Breast (tissue), 4 donors: Measurements from ENCODE around the gene PDX1.

DNA sequence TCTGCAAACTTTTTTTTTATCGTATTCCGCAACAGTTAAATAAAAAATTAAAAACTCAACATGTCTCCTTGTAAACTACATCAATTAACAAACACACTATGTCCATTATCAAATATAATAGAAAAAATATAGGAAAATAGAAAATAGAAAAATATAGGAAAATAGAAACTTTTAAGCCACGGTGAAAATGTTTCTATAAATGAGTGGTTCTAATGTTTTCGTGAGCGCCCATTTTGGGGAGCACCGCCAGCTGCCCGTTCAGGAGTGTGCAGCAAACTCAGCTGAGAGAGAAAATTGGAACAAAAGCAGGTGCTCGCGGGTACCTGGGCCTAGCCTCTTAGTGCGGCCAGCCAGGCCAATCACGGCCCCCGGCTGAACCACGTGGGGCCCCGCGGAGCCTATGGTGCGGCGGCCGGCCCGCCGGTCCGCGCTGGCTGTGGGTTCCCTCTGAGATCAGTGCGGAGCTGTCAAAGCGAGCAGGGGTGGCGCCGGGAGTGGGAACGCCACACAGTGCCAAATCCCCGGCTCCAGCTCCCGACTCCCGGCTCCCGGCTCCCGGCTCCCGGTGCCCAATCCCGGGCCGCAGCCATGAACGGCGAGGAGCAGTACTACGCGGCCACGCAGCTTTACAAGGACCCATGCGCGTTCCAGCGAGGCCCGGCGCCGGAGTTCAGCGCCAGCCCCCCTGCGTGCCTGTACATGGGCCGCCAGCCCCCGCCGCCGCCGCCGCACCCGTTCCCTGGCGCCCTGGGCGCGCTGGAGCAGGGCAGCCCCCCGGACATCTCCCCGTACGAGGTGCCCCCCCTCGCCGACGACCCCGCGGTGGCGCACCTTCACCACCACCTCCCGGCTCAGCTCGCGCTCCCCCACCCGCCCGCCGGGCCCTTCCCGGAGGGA lies at the start of gene PDX1:
PDX1 (plus strand) TSS at position 450 of the 897 bp plus-strand sequence.
- PRO-cap, 3 experiments, result no peak in any of the 3 experiments
- RRBS, result 3% methylated on average over 34 of the region's 74 CpGs

- PRO-cap, 3 experiments, result no peak in any of the 3 experiments
- RRBS, result 4% methylated on average over 24 of the region's 38 CpGs
Observed at GRCh38 chr13:27960164-27960719, 8.9 kb downstream of the CDX2 start.

DNA sequence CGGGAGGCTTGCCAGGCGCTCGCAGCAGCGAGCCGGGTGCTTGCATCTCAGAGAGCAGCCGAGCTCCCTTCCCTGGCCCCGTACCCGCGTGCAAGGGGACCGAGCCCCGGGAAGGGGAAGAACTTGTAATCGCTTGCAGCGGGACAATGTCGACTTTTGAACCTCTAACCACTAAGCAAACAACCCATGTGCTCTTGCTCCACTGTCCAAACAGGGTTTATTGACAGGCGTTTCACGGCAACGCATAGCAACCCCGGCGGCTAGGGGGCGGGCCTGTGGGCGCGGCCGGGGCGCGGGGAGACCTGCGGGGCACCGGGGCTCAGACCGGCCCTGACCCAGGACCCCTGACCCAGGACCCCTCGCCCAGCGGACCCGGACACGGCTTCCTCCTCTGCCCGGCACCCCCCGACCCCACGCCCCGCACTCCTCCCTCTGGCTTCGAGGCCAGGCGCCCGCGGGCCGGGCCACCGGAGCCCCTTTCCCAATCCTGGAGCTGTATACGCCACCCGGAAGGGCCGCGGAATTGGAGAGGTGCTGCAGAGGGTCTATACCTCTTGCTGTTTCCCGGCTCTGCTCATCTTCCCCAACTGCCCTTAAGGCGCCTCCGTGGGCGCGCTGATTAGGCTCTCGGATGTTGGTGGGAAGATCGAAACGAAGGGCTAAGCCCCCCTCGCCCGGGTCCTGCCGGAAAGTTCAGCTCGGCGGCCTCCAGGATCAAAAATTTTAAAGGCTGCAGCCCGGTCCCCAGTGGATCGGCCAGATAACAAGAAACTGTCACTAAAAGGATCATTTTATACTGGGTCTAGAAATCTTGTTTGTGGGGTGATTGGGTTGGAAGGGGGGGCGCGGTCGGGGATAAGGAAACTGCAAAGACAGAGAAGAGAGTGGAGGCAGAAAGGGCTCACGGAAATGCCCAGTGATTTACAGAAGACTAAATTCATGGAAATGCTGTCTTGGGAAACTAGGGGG lies 8.1 kb downstream of the CDX2 start:
- PRO-cap, 3 experiments, result no peak in any of the 3 experiments
- RRBS, result 4% methylated on average over 35 of the region's 65 CpGs

GRCh38 chr13:27968632-27969082 lies 458 bp downstream of the CDX2 start:
- PRO-cap, 3 experiments, result no peak in any of the 3 experiments
- RRBS, result 2% methylated on average over 31 of the region's 48 CpGs

DNA sequence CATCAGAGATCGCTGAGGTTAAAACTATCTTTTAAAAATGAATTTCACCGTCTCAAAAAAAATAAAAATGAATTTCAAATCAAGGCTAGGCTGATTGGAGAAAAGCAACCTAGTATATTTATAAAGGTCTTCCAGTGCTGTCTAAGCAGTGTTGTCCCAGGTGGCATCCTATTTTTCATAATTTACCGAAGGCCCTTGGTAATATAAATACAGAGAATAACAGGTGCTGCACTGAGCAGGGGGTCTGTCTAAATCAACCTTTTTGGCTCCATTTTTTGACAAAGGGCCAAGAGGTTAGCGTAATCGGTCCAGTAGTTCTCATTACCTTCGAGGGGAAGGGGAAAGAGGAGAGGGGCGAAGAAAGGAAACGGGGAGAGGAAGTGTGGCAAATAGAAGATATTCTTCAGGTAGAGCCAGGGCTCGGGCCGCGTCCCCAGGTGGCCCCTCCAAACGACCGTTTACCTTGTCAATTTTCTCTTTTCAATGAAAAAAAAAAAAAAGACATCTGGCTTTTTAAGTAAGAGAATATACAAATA lies 790 bp upstream of the PAN3 start:
- PRO-cap, 3 experiments, result no peak in any of the 3 experiments
- RRBS, result no CpG with 5 or more reads among the region's 13 CpGs

GRCh38 chr13:28160146-28160446 lies 21.8 kb downstream of the PAN3 start:
- PRO-cap, 3 experiments, result no peak in any of the 3 experiments
- RRBS, result no CpG with 5 or more reads among the region's 3 CpGs

GRCh38 chr13:28412838-28413706 lies 81.9 kb downstream of the FLT1 start:
- PRO-cap, 3 experiments, result no peak in any of the 3 experiments
- RRBS, result no CpG with 5 or more reads among the region's 14 CpGs

- PRO-cap, 3 experiments, result no peak in any of the 3 experiments
- RRBS, result no CpG with 5 or more reads among the region's 8 CpGs
Observed at GRCh38 chr13:28427001-28427379, 67.9 kb downstream of the FLT1 start.

GRCh38 chr13:28467991-28468332 lies 27.0 kb downstream of the FLT1 start:
- PRO-cap, 3 experiments, result no peak in any of the 3 experiments
- RRBS, result no CpG with 5 or more reads among the region's 5 CpGs

DNA sequence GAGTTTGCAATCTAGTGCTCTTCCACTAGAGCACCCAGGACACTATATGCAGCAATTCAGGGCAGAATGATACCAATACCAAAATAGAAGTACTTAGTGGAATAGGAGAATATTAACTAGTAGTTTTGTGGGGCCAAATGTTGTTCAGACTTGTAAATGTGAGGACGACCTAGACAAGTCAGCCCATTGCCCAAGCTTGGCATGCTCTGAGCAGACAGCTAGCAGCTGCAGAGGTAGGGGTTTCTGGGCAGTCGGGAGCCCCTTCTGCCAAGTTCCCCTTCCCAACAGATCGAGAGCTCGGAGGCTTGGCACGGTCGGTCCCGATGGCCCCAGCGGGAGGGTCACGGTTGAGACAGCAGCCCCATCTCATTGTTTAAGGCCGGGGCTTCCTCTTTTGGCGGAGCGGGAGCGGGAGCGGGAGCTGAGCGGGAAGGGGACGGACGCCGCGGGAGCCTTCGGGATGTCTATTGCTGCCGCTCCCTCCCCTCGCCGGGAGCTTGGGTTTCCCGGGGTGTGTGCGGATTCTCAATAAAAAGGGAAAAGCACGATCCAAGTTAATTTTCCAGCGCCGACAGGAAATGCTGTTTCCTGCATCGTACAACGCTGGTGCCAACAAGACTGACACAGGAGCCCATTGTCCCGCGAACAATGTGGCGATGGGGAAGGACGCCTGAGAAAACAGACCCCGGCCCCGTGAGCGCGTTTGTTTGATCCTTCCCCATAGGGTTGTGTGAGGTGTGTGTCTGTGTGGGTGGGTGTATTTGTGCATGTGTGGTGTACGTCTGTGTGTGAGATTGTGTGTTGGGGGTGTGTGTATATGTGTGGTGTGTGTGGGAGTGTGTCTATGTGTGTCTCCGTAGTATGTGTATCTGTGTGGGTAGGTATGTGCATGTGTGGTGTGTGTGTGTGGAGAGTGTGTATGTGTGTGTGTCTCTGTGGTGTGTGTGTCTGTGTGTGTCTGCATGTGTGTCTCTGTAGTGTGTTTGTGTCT lies 36.2 kb upstream of the FLT1 start:
- PRO-cap, 3 experiments, result no peak in any of the 3 experiments
- RRBS, result 1% methylated on average over 8 of the region's 40 CpGs

GRCh38 chr13:28545546-28546016 lies 50.7 kb upstream of the FLT1 start:
- PRO-cap, 3 experiments, result no peak in any of the 3 experiments
- RRBS, result no CpG with 5 or more reads among the region's 2 CpGs

DNA sequence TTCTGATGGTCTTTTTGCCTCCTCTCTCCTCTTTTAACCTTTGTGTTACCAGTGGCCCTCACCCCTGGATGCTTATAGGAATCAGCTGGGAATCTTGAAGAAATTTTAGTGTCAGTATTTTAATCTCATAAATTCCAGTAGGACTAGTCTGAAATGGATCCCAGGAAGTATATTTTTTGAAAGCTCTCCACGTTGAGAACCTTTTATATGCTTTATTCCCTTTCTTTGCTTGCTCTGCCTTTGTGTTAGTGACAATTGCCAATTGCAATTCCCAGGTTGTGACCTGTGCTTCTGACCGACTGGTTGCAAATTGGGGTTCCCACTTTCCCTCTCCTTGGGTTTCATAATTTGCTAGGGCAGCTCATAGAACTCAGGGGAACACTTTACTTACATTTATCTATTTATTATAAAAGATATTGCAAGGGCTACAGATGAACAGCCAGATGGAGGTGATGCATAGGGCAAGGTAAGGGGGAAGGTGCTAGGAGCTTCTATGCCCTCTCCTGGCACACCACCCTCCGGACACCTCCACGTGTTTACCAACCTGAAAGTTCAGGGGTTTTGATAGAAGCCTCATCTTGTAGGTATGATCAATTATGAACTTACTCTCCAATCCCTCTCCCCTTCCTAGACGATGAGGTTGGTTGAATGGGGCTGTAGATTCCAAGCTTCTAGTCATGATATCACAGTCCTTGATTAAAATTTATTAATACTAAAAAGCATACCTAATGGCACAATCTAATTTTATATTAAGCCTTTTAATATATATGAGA lies 21.1 kb downstream of the POMP start:
- PRO-cap, 3 experiments, result peak in 1 of 3 experiments; most common plus-strand start position 633 of the sequence (in 1)
- RRBS, result no CpG with 5 or more reads among the region's 5 CpGs

DNA sequence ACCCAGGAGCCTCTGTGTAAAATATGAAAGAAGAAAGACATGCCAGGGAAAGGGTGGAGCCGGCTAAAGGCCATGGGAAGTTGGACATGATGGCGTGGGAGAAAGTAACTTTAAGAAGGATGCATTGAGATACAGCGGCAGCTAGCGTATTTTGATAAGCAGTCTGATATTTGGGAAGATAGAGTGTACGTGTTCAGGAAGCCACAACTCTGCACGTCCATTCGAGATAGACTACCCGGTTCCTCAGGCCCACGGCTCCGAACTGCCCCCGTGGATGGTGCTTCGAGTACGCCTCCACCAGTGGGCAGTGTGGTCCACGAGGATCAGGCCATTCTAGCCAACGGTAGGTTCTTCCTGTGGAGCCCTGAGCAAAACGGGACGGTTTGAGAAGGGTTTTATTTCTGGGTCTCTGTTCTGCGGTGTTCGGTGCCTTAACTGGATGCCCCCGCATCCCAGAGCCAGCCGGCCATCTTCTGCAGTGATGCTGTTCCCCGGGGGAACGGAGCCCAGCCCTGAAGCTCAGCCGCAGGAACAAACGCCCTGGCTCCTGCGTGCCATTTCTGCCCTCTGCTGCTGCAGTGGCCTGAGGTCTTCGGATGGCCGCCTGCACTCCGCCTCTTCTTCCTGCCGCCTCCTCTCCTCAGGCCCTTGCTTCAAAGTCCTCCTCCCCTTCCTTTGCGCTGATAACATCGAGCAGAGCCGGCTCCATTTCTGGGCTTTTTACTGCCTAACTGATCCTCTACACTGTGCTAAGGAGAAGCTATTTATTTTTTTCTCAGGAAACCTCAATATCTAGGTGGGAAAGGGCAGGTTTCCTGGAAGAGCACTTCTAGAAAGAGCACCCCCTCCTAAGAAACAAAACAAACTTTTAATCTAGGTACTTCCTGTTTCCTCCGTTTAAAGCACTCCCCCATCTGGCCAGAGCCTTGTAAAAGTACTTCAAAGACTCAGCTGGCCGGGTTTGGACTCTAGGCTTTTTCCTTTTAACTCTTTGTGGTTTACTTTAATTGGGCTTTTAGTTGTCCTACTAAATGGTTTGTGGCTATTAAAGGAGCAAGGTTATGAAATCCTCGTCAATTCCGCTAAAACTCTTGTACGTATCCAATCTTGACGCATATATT lies 36.1 kb upstream of the SLC46A3 start:
- PRO-cap, 3 experiments, result no peak in any of the 3 experiments
- RRBS, result no CpG with 5 or more reads among the region's 39 CpGs

- PRO-cap, 3 experiments, result no peak in any of the 3 experiments
- RRBS, result no CpG with 5 or more reads among the region's 3 CpGs
Observed at GRCh38 chr13:28983521-28983987, 163.4 kb downstream of the MTUS2 start.

DNA sequence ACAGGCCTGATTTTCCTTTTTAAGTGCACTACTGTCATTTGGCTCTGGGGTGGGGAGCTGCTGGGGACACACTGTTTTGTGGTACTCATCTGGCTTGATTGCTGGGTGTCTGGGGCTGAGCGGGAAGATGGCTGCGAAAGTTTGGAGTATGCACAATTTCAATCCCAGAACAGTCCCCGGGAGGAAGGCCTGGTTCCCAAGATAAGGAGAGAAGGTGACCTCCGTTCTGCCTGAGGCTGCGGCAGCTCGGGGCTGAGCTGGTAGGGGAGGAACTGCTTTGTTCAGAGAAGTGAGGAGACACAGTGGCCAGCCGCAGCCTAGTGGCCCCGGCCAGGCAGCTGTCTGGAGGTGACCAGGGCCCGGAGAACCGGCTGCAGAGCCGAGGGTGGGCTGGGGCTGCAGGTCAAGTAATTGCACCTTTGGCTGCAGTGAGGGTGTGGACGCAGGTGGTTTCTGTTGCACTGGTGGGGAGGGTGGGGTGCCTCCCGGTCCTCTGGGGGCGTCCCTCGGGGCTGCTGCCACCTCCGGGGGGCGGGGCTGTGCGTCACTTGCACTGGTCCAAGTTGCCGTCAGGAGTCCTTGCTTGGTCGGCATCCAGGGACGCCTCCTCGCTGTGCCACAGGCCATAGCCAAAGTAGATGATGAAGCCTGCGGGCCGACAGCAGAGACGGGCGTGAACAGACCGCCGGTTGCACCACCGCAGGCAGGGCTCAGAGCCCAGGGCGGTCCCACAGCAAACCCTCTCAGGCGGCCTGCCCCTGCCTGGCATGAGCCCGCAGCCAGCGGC lies 81.4 kb downstream of the SLC7A1 start:
- PRO-cap, 3 experiments, result no peak in any of the 3 experiments
- RRBS, result 84% methylated on average over 4 of the region's 33 CpGs

- PRO-cap, 3 experiments, result no peak in any of the 3 experiments
- RRBS, result no CpG with 5 or more reads among the region's 11 CpGs
Observed at GRCh38 chr13:29548436-29549151, 46.9 kb downstream of the SLC7A1 start.

- PRO-cap, 3 experiments, result no peak in any of the 3 experiments
- RRBS, result no CpG with 5 or more reads among the region's 8 CpGs
Observed at GRCh38 chr13:29587516-29588176, 7.8 kb downstream of the SLC7A1 start.

GRCh38 chr13:29594155-29595302 lies 959 bp downstream of the SLC7A1 start:
- PRO-cap, 3 experiments, result peak in 3 of 3 experiments; most common plus-strand start chr13:29595185 (in 3); most common minus-strand start chr13:29594849 (in 2)
- RRBS, result 3% methylated on average over 36 of the region's 77 CpGs

GRCh38 chr13:29758491-29759259 lies 91.7 kb downstream of the UBL3 start:
- PRO-cap, 3 experiments, result no peak in any of the 3 experiments
- RRBS, result no CpG with 5 or more reads among the region's 10 CpGs

GRCh38 chr13:29850724-29850781 lies 136 bp upstream of the UBL3 start:
- PRO-cap, 3 experiments, result no peak in any of the 3 experiments
- RRBS, result no CpG with 5 or more reads among the region's 5 CpGs